Testis (tissue), 5 donors: ENCODE measurements around a stretch of chr2.

- PRO-cap, 3 experiments, result no peak in any of the 3 experiments
- RAMPAGE, long total RNA, 2 experiments, result no peak in any of the 2 experiments
- RRBS, result no CpG with 5 or more reads among the region's 4 CpGs
Observed at GRCh38 chr2:96789400-96789649, 26.7 kb upstream of the CNNM3 start.

GRCh38 chr2:96815166-96815693 lies 838 bp upstream of the CNNM3 start:
- PRO-cap, 3 experiments, result no peak in any of the 3 experiments
- RAMPAGE, long total RNA, 2 experiments, result no peak in any of the 2 experiments
- RRBS, result no CpG with 5 or more reads among the region's 17 CpGs

DNA sequence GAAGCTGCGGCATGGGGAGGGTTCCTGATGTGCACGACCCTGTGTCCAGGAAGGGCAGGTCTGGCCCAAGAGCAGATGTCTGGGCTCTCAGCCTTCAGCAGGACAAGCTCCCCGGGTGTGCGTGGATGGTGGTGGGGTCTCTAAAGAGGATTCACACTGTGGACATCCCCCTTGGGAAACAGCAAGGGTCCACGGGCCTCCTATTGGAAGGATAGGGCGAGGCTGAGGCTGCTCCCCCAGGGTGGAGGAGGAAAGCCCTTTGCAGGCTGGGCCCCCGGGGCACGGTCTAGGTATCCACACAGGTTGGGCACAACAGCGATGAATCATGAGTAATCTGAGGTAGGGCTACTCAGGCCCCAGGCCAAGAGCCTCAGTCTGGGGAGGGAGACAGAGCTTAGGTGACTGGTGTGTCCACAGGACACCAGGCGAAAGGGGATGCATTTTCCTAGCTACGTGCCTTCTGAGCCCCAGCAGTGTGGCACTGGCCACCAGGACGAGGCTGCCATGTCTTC lies 14.4 kb upstream of the SEMA4C start:
- PRO-cap, 3 experiments, result no peak in any of the 3 experiments
- RAMPAGE, long total RNA, 2 experiments, result no peak in any of the 2 experiments
- RRBS, result no CpG with 5 or more reads among the region's 12 CpGs

GRCh38 chr2:96887414-96887965 lies 17.6 kb upstream of the SEMA4C start:
- PRO-cap, 3 experiments, result no peak in any of the 3 experiments
- RAMPAGE, long total RNA, 2 experiments, result no peak in any of the 2 experiments
- RRBS, result 75% methylated on average over 2 of the region's 17 CpGs

DNA sequence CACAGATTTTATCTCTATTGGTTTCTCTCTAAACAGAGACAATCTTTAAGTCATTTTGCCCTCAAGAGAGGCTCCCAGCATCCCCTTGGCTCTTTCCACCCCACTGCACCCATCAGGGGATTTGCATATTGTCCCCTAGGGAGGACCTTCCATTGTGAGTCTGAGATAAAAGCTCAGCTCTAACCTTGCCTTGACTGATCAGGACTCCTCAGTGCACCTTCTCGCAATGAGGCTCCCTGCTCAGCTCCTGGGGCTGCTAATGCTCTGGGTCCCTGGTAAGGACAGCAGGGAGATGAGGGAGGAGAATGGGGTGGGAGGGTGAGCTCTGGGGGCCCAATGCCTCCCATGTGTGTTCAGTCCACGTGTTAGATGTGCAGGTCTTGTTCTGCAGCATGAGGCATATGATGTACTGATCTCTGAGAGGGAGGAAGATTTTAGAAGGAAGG lies 48.7 kb downstream of the FAHD2B start:
- PRO-cap, 3 experiments, result no peak in any of the 3 experiments
- RAMPAGE, long total RNA, 2 experiments, result no peak in any of the 2 experiments
- RRBS, result no CpG with 5 or more reads among the region's 2 CpGs

DNA sequence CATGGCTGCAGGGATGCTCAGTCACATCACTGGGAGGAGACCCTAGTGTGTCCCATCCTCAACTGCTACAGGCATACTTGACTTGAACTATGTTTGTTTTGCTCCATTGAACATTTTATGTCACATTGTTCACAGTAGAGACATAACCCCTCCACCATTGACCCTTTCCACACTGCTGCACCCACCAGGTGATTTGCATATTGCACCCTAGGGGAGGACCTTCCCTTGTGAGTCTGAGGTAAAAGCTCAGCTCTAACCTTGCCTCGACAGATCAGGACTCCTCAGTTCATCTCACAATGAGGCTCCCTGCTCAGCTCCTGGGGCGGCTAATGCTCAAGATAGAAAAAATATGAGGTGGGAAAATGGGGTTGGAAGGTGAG lies 44.7 kb downstream of the FAHD2B start:
- PRO-cap, 3 experiments, result no peak in any of the 3 experiments
- RAMPAGE, long total RNA, 2 experiments, result no peak in any of the 2 experiments
- RRBS, result no CpG with 5 or more reads among the region's 2 CpGs

DNA sequence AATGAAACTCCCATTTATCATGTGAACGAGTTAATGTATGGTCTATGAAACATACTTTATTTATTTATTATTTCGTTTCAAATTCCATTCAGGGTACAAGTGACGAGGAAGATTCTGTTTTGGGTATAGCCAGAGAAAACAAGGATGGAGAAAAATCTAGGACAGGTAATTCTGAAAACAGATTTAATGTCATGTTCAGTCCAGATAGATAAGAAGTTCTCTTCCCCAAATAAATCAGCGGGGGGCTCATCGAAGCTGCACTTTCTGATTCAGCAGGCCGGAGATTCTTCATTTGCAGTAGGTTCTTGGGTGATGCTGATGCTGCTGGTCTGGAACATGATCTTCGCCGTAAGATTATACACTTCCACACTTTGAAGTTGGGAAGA lies 83.7 kb downstream of the ANKRD36 start:
- PRO-cap, 3 experiments, result no peak in any of the 3 experiments
- RAMPAGE, long total RNA, 2 experiments, result no peak in any of the 2 experiments
- RRBS, result no CpG with 5 or more reads among the region's 8 CpGs

GRCh38 chr2:97673522-97674636 lies 4.4 kb downstream of the C2orf92 start:
- PRO-cap, 3 experiments, result no peak in any of the 3 experiments
- RAMPAGE, long total RNA, 2 experiments, result no peak in any of the 2 experiments
- RRBS, result no CpG with 5 or more reads among the region's 15 CpGs

GRCh38 chr2:97760488-97761387 lies 47.4 kb downstream of the ZAP70 start:
- PRO-cap, 3 experiments, result no peak in any of the 3 experiments
- RAMPAGE, long total RNA, 2 experiments, result no peak in any of the 2 experiments
- RRBS, result no CpG with 5 or more reads among the region's 27 CpGs

DNA sequence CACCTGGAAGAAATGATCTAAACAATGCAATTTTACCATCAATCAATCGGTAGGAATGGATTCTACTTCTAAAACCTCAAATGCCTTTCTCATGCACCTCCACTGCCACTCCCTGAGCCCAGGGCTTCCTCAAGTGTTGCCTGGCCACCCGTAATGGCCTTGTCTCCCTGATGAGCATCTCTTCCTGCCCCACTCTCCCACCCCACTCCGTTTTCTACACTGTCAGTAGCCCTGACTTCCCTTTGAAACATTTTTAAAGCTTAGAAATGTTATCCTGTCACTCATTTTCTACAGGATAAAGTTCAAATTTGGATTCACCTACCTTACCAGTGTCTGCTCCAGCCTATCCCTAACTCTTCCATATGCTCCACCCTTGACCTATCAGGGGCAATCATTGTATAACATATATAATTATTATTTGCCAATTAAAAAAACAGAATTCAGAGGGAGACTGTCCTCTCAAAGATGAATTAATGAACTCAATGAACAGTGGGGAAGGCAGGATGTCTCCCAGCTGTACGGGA lies 66.9 kb downstream of the ZAP70 start:
- PRO-cap, 3 experiments, result no peak in any of the 3 experiments
- RAMPAGE, long total RNA, 2 experiments, result no peak in any of the 2 experiments
- RRBS, result no CpG with 5 or more reads among the region's 4 CpGs

GRCh38 chr2:97812320-97813048 lies 99.1 kb downstream of the ZAP70 start:
- PRO-cap, 3 experiments, result no peak in any of the 3 experiments
- RAMPAGE, long total RNA, 2 experiments, result no peak in any of the 2 experiments
- RRBS, result no CpG with 5 or more reads among the region's 7 CpGs

DNA sequence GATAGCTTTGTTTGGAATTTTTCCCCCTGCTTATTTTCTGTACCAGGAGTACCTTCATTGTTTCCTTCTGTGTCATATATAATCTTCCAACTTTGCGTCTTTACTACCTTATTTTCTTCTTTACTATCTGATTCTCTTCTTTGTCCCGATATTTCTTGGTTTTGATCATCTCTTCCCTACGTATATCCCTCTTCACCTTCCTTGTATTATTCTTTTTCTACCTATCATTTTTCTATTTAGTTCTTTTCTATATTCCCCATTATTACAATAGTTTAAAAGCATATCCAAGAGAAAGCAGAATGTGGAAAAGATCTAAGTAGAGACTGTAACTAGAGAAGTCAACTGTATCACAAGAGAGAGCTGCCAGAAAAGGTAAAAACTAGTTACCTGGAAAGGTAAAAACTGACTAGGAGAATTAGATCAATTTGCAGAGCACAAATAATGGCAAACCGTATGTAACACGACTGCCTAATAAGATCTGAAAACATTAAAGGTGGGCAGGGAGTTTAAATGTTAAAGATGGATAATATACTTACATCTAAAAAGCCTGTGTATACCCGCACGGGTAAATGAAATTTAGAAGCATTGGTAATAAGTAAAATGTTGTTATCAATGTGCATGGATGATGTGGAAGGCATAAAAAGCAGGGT lies 100.2 kb downstream of the ZAP70 start:
- PRO-cap, 3 experiments, result no peak in any of the 3 experiments
- RAMPAGE, long total RNA, 2 experiments, result no peak in any of the 2 experiments
- RRBS, result no CpG with 5 or more reads among the region's 7 CpGs

DNA sequence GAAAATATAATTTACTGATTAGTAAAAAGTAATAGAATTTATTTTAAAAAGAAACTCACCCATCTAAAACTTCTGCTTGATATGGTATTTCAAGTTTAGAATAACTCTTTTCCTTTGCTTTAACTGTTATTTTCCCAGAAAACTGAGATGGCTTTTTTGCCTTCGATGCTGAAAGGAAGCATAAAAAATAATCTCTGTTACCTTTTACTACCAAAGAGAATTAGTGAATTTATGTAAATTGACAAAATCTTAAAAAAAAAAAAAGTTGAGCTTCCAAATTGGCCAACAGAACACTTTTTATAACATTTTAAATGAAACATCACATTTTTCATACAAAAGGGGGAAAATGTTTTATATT lies 101.7 kb downstream of the ZAP70 start:
- PRO-cap, 3 experiments, result no peak in any of the 3 experiments
- RAMPAGE, long total RNA, 2 experiments, result no peak in any of the 2 experiments
- RRBS, result no CpG with 5 or more reads among the region's 1 CpG

DNA sequence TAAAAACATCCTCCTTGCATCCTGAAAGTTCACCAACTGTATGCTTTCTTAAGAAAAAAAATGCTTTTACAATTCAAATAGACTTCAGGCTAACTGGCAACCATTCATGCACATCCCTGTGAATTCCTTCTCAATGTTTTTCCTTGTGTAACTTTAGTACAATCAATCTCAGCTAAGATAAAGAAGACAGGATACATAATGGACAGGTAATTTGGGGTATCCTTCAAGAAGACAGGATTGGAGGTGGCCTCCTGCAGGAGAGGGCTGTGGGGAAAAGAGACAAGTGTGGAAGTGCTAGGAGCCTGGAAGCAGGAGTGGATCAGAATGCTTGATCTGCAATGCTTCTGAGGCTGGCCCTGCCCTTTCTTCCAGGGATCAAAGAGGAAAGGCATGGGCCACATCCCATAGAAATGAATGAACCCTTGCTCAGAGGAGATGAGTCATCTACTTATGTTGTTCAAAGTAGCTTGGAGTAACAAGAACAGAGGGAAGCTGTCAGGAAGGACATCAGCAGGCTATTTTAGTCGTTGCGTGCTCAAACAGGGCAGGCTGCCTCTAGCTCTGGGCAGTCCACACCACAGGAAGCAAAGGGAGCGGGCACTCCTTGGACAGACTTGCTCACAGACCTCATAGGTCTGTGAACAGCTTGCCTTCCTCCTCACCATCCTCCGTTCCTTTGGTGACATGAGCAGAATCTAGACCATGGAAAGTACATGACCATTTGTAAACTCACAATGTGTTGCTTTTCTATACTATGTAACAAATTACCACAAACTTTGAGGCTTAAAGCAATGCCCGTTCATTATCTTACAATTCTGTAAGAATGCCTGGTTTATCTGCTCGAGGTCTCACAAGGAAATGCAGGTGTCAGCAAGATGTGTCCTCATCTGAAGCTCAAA lies 126.4 kb downstream of the TMEM131 start:
- PRO-cap, 3 experiments, result no peak in any of the 3 experiments
- RAMPAGE, long total RNA, 2 experiments, result no peak in any of the 2 experiments
- RRBS, result no CpG with 5 or more reads among the region's 6 CpGs

DNA sequence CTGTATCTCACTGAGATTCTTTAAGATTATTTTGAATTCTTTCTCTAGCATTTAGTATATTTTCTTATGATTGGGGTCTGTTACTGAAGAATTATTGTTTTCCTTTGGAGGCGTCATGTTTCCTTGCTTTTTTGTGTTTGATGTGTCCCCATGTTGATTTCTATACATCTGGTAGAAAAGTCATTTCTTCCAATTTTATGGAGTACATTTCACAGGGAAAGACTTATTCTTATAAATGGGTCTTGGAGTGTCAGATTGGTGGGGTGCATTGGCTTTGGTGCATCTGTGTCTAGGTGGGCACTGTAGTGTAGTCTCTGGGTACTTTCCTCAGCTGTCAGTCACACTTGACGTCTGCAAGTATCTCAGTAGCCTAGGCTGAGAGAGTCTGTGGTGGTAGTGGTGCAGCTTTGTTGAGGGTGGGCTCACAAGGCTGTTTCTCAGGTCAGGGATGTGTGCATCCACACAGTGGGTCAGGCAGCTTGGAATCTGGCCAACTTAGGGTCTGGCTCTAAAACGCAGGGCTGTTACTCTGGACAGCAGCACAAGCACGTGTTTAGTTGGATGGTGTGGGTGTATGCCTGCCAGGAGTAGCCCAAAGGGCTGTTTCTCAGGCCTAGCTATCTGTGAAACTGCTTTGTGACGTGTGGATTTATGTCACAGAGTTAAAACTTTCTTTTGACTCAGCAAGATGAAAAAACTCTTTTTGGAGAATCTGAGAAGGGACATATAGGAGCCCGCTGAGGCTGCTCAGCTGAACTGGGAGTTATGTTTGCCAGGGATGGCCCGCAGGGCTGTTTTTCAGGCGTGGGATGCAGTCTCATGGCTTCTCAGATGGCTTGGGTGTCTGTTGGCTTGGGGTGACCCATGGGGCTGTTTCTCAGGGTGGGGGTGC lies 109.3 kb downstream of the TMEM131 start:
- PRO-cap, 3 experiments, result no peak in any of the 3 experiments
- RAMPAGE, long total RNA, 2 experiments, result no peak in any of the 2 experiments
- RRBS, result no CpG with 5 or more reads among the region's 8 CpGs

GRCh38 chr2:98487443-98488269 lies 43.0 kb downstream of the INPP4A start:
- PRO-cap, 3 experiments, result no peak in any of the 3 experiments
- RAMPAGE, long total RNA, 2 experiments, result no peak in any of the 2 experiments
- RRBS, result no CpG with 5 or more reads among the region's 5 CpGs

GRCh38 chr2:98505962-98506463 lies 61.4 kb downstream of the INPP4A start:
- PRO-cap, 3 experiments, result no peak in any of the 3 experiments
- RAMPAGE, long total RNA, 2 experiments, result no peak in any of the 2 experiments
- RRBS, result no CpG with 5 or more reads among the region's 6 CpGs

DNA sequence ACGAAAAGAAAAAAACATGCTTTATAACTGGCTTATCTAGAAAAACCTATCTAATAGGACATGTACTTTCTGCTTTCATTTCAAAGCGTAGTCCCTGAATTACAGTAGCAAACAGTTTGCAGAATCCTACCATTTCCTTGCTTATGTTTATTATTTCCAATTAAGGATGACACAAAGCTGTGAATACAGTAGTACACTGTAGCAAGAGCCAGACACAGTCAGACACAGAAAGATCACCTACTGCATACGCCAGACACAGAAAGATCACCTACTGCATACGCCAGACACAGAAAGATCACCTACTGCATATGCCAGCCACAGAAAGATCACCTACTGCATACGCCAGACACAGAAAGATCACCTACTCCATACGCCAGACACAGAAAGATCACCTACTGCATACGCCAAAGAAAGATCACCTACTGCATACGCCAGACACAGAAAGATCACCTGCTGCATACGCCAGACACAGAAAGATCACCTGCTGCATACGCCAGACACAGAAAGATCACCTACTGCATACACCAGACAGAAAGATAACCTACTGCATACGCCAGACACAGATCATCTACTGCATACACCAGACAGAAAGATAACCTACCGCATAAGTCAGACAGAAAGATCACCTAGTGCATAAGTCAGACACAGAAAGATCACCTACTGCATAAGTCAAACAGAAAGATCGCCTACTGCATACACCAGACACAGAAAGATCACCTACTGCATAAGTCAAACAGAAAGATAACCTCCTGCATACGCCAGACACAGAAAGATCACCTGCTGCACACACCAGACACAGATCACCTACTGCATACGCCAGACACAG lies 25.9 kb downstream of the COA5 start:
- PRO-cap, 3 experiments, result no peak in any of the 3 experiments
- RAMPAGE, long total RNA, 2 experiments, result no peak in any of the 2 experiments
- RRBS, result no CpG with 5 or more reads among the region's 15 CpGs

GRCh38 chr2:98608736-98609835 lies 697 bp downstream of the UNC50 start:
- PRO-cap, 3 experiments, result peak in 1 of 3 experiments; most common minus-strand start chr2:98609221 (in 1)
- RAMPAGE, long total RNA, 2 experiments, result no peak in any of the 2 experiments
- RRBS, result 2% methylated on average over 22 of the region's 56 CpGs

DNA sequence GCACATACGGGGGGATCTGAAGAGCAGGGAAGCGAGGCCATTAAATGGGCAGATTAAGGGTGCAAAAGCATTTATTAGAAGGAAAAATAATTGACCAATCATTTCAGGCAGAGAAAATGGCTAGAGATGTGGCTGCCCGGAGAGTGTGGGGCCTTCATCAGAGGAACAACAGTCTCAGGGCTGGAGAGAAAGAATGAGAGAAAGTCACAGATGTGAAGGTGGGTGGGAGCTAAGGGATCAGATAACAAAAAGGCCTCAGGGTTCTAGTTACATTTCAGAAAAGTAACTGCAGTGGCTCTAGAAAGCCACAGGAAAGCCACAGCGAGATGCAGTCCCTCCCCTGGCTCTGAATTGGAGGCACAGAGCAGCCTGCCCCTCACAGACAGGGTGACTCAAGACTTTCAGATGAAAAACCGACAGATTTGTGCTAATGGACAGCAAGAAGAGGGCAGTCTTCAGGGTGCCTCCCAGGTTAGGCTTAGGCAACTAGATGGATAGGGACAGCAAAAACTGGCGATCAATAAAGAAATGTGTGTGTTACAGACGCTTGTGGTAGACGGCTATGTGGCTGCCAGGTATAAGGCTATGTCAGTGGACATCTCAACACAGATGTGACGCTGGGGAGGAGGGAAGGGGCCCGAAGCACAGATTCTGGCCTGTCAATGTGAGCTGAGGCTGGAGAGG lies 26.0 kb downstream of the UNC50 start:
- PRO-cap, 3 experiments, result no peak in any of the 3 experiments
- RAMPAGE, long total RNA, 2 experiments, result no peak in any of the 2 experiments
- RRBS, result no CpG with 5 or more reads among the region's 10 CpGs